H9 (cell line): ENCODE measurements around the genes CBFB, E2F4, TMEM208, LRRC36 and CTCF.

- PRO-cap, result no peak
Measured at GRCh38 chr16:66942180-66942866, 7.0 kb downstream of the CES2 start.

DNA sequence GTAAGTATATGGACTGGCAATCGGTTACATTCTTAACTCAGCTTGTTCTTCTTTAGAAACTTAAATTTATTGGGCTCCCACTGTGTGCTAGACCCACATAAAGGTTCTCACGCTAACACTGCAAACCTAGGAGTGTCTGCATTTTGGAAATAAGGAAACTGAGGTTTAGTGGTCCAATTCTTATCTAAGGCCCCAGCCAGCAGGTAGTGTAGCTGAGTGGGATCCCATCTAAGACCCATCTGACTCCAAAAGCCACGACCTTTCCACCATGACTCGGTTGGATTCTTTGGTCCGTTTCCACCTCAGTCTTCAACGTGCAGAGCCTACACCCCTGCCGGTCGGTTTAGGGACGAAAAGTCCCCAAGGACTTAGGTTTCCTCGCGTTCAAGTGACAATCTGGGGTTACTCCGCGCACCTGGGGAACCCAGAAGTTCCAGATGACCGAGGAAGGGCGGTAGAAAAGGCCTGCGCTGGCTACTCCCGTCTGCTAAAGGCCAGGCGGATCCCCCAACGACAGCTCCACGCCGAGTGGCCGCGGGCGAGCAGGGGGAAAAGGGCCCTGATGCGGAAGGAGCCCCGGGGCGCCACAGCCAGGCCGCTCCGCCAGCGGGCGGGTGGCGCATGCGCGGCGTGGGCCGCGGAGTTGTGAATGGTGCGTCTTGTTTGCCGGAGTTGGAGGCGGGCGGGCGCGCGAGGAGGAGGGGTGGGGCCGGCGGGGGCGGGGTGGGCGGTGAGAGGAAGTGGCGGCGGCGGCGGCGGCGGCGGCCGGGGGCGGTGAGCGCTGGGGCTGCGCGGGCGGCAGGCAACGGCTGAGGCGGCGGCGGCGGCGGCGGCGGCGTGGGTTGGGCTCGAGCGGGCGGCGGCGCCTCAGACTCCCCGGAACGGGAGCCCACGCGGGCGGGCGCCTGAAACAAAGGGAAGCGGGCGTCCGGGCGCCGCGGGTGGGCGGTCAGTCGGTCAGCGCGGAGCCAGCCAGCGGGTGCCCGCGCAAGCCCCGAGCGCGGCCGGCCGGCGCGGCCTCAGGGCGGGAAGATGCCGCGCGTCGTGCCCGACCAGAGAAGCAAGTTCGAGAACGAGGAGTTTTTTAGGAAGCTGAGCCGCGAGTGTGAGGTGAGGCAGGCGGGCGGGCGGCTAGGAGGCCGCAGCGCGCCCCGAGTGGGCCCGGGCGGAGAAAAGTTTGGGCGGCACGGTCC lies at the start of gene CBFB:
Gene CBFB, plus strand, starts transcription at position 774 of the 1,193 bp plus-strand sequence.
- PRO-cap, result bidirectional peak, plus-strand start at position 733 of the sequence, minus-strand start at position 530 of the sequence; bidirectional peak, plus-strand start at position 952 of the sequence, minus-strand start at position 1,034 of the sequence

GRCh38 chr16:67153616-67154173 lies 2.9 kb upstream of the B3GNT9 start:
- PRO-cap, result no peak

DNA sequence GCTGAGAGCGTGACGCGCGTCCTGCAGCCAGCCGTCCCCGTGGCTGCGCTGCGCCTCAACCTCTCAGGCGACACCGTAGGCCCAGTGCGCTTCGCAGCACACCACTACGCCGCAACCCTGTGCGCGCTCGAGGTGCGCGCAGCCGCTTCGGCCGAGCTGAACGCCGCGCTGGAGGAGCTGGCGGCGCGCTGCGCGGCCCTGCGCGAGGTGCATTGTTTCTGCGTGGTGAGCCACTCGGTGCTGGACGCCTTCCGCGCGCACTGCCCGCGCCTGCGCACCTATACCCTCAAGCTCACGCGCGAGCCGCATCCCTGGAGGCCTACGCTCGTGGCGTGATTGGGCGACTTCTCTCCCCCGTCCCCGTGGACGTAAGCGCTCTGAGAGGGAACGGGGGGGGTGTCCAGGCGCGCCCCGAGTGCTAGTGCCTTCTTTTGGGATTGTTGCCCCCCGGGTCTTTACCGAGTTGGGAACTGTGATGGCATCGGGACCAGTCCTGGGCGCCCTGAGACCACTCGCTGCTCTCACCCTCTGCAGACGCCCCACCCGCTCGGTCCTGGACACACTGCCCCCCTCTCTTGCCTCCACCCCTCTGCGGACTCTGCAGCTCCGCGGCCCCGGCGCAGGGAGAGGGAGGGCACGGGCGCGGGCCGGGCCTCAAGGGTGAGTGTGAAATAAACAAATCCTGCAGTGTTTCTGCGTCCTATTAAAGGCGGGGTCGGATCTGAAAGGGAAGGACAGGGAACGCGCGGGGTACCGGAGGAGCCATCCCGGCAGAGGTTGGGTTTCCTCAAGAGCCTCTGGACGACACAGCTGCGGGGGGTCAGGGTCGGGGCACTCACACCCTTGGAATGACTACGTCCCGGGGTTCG lies 826 bp upstream of the HSF4 start:
- PRO-cap, result no peak

DNA sequence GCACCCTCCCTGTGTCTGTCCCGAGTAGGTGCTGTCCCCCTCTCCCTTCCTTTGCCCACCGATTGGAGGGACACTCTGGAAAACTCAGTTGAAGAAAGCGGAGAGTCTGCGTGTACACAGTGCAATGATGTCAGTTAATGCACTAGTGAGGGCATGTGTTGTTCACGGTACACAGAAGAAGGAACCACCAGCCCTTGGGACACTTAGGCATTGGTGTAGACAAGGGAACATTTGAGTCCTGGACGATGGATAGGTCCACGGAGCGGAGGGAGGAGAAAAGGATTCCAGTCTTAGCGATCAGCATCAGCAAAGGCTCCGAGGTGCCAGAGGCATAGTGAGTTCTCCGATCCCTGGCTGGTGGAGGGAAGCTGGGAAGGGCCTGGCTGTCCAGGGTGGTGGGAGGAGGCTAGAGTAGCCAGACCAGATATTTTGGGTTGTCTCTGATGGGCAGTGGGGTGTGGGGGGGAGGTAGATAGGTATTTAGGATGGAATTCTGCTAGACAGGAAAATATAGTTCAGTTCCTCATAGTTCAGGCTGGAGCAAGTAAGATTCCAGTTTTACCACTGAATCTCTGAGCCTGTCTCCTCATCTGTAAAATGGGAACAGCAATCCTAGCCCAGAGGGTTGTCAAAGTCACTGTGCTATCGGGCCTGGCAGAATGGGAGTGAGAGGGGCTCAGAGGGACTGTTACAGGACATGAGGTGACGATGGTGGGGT lies 6.7 kb downstream of the HSF4 start:
- PRO-cap, result no peak

GRCh38 chr16:67191682-67192553 lies at the start of gene E2F4:
TSS of gene E2F4 (plus strand) at chr16:67192155.
- PRO-cap, result bidirectional peak, plus-strand start at chr16:67192204, minus-strand start at chr16:67191960

GRCh38 chr16:67226247-67227222 lies at the start of gene TMEM208:
TSS of gene TMEM208 (plus strand) at chr16:67227130.
- PRO-cap, result bidirectional peak, plus-strand start at chr16:67227138, minus-strand start at chr16:67227025

- PRO-cap, result no peak
Measured at GRCh38 chr16:67311568-67312355, 14.8 kb downstream of the KCTD19 start.

DNA sequence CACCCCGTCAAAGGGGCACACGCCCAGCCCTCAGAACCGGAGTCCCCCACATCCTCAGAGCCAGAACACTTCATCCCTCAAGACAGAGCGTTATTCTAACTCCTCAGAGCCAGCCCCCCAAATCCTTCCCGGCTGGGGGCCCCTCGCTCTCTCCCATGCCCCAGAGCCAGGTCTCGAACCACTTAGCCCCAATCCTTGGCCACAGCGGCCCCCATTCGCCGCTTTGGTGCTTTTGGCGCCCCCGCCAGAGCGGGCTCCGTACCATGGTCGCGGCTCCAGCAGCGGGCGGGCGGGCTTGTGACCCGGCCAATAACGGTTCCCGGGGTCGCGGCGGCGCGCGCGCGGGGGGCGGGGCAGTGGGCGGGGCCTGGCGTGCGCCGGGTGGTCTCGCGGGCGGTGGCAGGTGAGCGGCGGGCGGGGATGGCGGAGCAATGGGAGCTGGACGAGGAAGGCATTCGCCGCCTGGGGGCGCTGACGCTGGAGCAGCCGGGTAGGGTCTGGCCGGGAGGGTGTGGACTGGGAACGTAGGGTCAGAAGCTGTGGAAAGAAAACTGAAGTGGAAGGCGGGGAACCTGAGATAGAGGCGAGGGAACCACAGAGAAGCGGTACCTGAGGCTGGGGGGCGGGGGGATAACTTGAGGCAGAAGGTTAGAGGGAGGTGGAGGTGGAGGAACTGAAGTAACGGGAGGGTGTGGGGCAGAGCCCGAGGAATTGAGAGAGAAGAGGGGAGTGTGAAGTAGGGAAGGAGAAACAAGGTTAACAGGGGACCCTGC lies at the start of gene LRRC36:
Gene LRRC36, plus strand, starts transcription at position 373 of the 773 bp plus-strand sequence.
- PRO-cap, result unidirectional peak, minus-strand start at position 299 of the sequence; unidirectional peak, minus-strand start at position 553 of the sequence

- PRO-cap, result no peak
Measured at GRCh38 chr16:67397245-67397954, 4.1 kb upstream of the TPPP3 start.

- PRO-cap, result no peak
Measured at GRCh38 chr16:67451754-67452379, 20.9 kb downstream of the HSD11B2 start.

DNA sequence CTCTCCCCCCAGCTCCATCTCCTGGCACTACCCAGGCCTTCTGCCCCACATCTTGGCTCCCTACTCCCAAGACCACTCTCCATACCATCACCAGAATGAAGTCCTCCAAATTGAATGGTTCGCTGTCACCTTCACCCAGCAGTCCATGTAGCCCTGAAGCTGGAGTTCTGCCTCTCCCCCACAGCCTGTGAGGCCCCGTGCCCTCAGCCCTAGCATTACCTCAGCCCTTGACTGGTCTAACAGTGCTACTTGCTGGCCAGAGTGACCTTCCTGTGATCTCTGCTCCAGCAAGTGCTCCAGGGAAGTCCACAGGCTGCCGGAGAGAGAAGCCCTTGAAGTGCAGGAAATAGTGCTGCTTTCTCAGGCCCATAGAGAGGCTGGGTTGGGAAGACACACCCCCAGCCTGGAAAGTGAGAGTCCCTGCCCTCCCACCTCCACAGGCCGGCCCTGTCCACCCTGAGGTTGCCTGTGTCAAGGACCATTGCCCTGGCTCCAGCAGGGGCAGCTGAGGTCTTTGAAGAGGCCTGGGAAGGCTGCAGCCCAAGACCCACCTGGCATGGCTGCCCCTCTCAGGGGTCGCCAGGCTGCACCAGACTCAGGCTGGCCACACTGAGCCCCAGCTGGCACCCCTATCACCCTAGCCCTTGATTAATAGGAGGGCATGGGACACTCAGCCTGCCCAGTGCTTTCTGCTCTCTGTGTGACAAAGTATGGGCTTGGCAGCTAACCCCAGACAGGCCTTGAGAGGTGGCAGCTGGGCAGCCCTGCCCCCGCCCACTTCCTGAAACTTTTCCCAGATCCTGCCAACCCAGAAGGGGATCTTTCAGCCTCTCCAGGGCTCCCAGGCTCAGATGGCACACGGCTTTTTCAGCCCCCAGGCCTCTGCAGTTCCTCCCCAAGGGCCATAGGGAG lies 21.8 kb downstream of the ATP6V0D1 start:
- PRO-cap, result no peak

- PRO-cap, result no peak
Measured at GRCh38 chr16:67459986-67460718, 20.8 kb downstream of the ATP6V0D1 start.

- PRO-cap, result no peak
Measured at GRCh38 chr16:67465572-67466161, 15.3 kb downstream of the ATP6V0D1 start.

GRCh38 chr16:67481764-67482453 lies 952 bp upstream of the ATP6V0D1 start:
- PRO-cap, result no peak

DNA sequence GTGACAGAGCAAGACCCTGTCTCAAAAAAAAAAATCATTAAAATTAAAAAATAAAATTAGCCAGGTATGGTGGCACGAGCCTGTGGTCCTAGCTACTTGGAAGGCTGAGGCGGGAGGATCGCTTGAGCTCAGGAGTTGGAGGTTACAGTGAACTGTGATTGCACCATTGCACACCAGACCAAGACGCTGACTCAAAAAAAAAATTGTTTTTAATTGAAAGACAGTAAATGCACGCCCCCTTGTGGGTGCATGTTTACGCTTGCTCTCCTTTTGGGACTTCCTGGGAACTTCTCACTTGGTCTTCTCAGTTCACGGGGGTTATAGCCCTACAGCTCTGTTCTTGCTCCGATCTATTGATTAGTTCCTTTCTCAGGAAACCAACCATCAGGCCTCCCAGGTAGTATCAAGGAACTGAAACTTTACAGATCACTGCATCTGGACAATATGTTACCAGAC lies 14.3 kb upstream of the RIPOR1 start:
- PRO-cap, result no peak

GRCh38 chr16:67545432-67546122 lies 16.7 kb upstream of the CTCF start:
- PRO-cap, result no peak

- PRO-cap, result no peak
Measured at GRCh38 chr16:67547569-67548564, 14.5 kb upstream of the CTCF start.

- PRO-cap, result bidirectional peak, plus-strand start at chr16:67562145, minus-strand start at chr16:67562174; bidirectional peak, plus-strand start at chr16:67562584, minus-strand start at chr16:67562382; bidirectional peak, plus-strand start at chr16:67562774, minus-strand start at chr16:67562803
Measured at GRCh38 chr16:67561881-67562914, at the start of gene CTCF. TSS of gene CTCF (plus strand) at chr16:67562526.

DNA sequence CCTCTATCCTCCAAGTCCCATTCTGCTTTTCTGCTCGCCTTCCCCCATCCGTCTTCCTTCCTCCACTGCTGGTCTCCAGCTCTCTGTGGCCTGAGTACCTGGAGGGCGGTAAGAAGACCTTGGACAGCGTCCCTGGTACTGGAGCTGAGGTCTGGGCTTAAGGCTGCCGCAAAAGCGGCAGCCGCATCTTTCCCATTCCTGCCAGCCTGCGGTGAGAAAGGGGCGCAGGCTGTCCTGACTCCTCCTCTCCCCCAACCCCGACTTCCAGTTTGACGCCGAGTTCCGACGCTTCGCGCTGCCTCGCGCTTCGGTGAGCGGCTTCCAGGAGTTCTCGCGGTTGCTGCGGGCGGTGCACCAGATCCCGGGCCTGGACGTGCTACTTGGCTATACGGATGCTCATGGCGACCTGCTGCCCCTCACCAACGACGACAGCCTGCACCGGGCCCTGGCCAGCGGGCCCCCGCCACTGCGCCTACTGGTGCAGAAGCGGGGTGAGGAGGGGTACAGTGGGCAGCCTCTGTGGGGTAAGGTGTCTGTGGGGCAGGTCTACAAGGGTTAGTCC lies 508 bp downstream of the PARD6A start:
- PRO-cap, result bidirectional peak, plus-strand start at position 186 of the sequence, minus-strand start at position 85 of the sequence; bidirectional peak, plus-strand start at position 267 of the sequence, minus-strand start at position 264 of the sequence